LNCaP clone FGC (cell line): ENCODE measurements around a stretch of chr18.

- RRBS, 2 experiments = no CpG with 5 or more reads among the region's 10 CpGs
Observed at GRCh38 chr18:51037767-51038516, 7.9 kb downstream of the SMAD4 start.

DNA sequence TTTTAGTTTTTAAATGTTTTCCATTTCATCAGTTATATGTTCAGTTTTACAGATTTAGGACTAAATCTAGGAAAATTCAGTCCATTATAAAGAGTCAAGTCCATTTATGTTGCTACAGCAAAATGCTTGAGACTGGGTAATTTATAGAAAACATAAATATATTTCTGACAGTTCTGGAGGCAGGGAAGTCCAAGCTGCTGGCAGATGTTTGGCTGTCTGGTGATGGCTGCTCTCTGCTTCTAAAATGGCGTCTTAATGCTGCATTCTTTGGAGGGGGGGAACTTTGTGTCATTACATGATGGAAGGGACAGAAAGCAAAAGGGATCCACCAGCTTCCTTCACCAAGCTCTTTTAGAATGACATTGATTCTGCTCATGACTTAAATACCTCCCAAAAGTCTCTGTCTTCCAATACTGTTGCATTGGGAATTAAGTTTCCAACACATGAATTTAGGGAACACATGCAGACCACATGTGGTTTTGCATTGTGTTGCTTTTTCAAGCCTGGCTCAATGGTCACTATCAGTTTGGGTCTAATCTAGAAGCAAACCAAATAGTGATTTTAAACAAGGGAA lies 30.5 kb downstream of the C18orf54 start:
- RRBS, 2 experiments = no CpG with 5 or more reads among the region's 1 CpG

DNA sequence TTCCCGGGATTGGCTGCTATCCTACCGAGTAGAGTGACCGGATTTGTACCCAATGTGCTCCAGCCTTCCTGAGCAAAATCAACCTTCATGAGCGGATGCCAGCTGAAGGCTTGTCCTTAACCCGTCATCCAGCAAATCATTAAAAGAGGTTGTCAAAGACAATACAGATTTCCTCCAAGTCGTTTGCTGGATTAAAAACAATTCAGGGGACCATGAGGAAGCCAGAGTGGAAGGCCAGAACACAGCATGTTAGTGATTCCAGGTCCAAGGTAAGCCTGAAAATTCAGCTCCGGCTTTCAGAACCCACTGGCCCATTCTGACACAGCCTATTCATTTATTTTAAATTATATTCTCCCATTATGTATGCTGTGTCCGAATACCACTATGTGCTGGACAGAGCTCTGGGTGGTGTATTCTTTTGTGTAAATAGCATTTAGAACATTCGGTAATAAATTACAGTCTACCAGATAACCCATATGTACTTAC lies 76.8 kb upstream of the DYNAP start:
- RRBS, 2 experiments = no CpG with 5 or more reads among the region's 9 CpGs

DNA sequence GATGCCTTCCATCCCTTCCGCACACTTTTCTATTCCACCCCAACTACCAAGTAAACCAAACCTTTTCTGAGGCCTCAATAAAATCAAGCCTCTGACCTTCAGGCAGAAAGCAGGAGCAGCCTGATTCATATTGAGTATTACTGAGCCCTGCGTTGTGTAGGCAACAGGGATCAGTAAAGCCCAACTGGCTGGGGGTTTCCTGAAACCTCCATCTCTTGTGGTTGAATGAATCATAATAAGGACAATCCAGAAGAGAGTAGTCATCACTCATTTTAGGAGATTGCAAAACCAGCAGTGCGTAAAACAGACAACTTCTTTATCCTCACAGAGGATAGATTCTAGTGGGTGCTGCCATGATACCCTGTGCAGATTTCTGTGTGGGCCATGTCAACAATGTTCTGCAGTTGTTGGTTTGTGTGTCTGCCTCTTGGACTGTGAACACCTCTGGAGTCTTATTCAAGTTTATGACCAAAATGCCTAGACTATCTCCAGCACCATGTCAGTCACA lies 52.0 kb upstream of the RAB27B start:
- RRBS, 2 experiments = no CpG with 5 or more reads among the region's 3 CpGs

DNA sequence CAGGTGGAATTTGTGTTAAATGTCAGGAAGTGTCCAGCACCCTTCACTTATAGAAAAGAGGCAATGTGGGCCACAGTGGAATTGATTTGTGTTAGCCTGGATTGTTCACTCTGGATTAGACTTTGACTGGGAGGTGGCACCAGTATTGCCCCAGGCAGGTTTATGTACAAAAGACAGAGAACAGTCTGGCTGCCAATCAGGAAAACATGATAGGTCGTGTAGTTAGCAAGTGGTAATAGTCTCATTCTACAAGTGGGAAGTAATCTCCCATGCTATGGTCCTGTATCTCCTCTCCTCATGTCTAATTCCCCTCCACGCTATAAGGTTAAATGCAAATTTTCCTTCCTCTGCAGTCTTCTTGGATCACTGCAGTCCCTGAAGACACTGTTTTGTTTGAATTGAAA lies 45.6 kb downstream of the RAB27B start:
- RRBS, 2 experiments = no CpG with 5 or more reads among the region's 2 CpGs

DNA sequence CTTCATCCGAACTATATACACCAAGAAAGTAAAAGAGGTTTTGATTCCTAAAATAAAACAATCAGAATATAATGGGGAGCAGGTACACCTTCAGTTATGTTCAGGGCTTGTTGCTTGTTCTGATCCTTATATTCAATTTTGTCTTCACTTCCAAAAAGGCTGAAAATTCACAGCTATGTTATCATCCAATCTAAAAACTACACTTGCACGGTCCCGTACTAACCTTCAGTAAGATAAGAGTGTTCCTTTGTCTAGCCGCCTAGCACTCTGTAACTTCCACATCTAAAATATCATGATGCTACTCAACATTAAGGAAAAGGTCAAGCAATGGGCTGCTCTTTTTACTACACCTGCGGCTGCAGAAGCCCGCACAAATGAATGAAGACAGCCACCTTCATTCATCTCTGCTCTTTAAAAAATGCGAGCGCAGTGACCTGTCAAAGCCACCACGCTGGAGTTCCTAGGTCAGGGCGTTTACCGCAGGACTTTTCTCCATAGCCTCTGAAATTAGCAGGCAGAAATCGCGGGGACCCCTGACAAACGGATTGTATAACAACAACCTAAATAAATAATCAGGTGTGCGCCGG lies 678 bp downstream of the CCDC68 start:
- RRBS, 2 experiments = no CpG with 5 or more reads among the region's 16 CpGs

DNA sequence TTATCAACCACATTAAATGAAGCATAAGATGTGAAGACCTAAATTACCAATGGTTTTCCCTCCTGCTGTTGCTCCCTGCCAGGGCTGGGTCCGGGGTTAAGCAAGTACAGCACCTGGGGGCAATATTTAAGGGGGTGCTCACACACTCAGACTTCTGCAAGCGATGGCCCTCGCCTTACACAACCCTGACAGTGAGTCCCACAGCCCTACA lies 90.0 kb downstream of the TCF4 start:
- RRBS, 2 experiments = no CpG with 5 or more reads among the region's 3 CpGs

- RRBS, 2 experiments = no CpG with 5 or more reads among the region's 7 CpGs
Observed at GRCh38 chr18:55721412-55721693, 133.4 kb upstream of the TCF4 start.

DNA sequence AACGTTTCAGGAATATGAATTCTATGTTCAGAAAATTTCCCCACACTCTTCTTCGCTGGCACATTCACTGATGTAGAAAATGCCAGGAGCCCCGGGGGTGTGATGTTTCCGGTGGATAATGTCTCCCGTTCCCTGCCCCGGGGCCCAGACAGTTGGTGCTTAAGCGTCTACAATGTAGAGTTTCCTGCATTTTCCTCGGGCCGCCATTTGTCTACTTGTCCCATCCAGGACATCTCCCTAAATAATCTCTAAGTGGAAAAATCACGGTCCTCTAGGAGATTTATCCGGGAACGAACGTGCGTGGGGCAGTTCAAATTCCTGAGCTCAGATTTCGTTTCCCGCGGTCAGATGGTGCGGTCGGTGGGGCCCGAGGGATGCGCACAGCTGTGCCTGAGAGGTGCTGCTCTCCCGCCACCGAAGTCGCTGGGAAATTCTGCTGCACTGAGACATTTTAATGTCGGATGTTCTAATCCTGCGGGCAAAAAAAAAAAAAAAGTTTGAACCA lies 191.6 kb upstream of the TCF4 start:
- RRBS, 2 experiments = no CpG with 5 or more reads among the region's 26 CpGs

GRCh38 chr18:55997825-55998610 lies 410.0 kb upstream of the TCF4 start:
- RRBS, 2 experiments = no CpG with 5 or more reads among the region's 14 CpGs

DNA sequence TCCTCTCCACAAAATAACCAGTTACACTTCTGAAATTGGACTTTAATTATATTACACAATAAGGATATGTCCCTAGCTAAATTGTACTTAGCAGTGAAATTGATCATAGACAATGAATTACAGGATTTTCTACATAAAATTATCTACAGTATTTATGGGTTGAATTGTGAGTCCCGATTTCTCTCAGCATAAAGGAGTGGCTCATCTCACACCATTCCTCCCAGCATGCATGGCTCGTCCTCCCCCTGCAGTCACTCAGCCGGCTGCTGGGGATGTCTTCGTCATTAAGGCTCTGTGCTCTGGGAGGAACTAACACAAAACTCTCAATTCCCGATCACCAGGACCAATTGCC lies 76.0 kb downstream of the TXNL1 start:
- RRBS, 2 experiments = no CpG with 5 or more reads among the region's 5 CpGs

DNA sequence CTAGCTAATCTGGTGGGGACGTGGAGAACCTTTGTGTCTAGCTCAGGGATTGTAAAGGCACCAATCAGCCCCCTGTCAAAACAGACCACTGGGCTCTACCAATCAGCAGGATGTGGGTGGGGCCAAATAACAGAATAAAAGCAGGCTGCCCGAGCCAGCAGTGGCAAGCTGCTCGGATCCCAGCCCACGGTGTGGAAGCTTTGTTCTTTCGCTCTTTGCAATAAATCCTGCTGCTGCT lies 65.5 kb downstream of the TXNL1 start:
- RRBS, 2 experiments = no CpG with 5 or more reads among the region's 5 CpGs

DNA sequence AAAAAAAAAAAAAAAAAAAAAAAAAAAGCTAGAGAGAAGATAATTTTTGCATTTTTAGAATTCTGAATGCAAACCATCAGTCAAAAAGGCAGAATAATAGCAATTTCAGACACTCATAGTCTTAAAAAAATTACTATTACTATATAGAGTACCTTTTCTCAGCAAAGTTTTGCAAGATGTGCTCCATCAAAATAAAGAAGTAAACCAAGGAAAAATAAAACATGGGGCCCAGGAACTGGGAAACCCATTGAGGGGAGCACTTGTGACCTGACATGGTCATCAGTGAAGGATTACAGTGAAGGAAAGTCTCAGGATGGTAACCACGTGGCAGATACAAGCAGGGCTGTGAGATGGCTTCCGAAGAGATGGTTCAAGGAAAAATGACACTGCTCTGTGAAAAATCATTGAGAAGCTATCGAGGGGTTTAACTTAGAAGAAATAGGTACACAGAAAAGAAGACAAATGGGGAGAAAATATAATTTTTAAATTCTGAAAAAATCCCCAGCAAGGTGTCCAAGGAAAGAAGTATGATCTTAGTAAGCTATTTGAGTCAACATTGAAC lies 121.0 kb downstream of the WDR7 start:
- RRBS, 2 experiments = no CpG with 5 or more reads among the region's 3 CpGs

DNA sequence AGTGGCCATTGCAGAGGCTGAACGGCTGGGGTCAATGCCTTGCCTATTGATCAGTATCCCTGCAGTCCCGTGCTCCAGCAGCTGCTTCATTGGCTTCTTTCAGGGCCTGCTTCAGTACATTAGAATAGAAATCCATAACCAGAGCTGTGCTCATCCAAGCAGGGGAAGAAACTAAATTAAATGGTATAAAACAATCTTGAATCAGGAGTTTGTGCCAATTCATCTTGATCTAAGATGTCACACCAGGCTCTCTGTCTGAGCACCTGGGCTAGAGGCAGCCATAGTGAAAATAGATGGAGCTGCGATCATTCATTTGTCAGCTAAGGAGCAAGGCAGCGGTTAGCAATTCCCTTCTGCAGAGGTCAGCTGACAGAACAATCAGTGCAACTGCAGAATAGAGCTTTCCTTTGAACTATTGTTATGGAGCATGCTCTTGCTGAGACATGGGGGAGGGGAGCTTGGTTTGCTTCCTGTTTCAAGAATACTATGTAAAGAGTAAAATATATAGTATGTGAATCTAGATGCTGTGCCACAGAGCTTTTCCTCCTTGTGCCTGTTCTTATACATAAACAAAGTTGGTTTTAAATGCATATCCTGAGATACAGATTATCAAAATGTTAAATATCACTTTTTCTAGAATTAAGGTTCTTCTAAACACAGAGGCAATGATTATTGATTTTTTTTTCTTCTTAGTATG lies 222.6 kb downstream of the WDR7 start:
- RRBS, 2 experiments = no CpG with 5 or more reads among the region's 4 CpGs

DNA sequence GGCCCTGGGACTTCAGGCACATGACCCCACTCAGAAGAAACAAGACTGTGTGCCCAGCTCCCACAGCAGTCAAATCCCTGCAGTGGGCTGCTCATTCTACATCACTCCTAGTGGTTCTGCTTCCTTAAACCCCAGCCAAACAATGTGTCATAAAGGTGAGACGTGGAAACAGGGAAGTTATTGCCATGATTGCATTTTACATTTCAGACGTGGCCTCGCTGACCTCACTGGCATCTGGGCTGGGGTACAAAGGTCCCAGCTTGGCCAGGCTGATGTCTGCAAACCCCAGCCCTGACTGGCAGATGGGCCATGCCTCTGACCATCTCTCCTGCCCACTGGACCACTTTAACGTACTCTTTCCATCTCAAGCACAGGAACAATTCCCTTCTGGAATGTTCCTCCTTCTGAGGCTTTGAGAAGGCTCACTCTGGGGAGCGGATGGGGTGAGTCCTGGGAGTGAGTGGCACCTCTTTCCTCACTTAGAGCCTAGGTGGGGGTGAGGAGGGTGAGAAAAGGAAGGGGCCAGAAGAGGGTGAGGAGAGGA lies 96.2 kb upstream of the BOD1L2 start:
- RRBS, 2 experiments = no CpG with 5 or more reads among the region's 5 CpGs

DNA sequence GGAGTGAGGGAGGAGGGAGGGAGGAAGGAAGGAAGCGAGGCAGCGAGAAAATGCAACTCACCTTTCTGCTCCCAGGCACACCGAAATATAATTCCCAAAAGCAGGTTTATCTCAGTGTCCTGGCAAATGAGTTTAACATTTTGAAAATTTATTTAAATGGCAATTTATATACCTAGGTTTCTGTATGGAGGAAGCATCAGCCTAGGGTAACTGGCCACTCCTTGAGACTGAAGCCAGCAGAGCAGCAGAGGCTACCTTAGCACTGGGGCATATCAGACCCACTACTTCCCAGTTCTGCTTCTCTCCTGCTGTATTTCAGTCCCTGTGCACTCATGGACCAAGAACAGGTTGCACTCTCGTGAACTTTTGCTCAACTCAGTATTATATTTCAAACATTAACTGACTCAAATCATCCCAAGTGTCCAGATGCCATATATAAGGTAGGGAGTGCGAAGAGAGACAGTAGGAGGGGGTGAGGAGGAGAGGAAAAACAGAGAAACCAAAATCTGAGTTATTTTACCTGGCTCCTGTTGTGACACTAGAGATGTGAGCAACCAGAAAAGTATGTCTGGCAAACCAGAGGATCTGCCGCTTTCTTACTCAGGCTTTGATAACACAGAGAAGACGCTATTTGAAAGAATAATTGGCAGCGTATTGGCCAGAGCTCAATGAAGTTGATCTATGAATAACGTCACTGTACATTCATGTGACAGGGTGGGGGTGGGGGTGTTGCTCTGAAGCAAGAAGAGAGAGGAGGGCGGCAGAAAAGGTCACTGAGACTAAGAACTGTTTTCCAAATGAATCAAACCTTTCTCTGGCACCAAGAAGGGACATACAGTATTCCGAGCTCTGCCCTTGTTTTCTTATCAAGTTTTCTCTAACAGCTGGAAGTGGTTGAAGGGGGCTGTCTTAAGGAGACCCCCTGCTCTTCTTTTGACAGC lies 1.9 kb upstream of the ONECUT2 start:
- RRBS, 2 experiments = no CpG with 5 or more reads among the region's 11 CpGs

GRCh38 chr18:57627434-57627993 lies 5.9 kb upstream of the NARS1 start:
- RRBS, 2 experiments = no CpG with 5 or more reads among the region's 11 CpGs

DNA sequence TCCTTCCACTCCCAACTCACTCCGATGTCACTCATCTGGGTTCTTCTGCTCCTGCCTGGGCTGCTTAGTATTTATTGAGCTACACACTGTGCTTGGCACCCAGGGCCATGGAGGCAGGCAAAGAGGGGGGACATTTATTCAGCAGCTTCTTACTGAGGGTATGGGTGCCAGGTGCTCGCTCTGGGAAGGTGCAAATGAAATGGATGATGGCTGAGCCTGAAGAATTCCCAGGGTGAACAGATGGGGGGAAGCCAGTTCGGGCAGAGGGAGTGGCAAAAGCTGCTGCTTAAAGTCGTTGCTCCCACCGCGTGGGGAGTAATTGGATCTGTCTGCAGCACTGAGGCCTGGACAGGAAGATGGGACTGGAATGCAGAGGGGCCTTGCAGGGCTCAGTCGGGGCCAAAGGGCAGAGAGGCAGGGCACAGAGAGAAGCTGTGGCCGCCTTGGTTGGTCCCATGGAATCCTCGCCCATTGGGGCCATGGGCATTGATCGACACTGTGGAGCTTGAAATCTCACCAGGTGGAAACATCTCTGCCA lies 51.2 kb downstream of the NEDD4L start:
- RRBS, 2 experiments = no CpG with 5 or more reads among the region's 10 CpGs

GRCh38 chr18:58099027-58099866 lies 55.2 kb downstream of the NEDD4L start:
- RRBS, 2 experiments = no CpG with 5 or more reads among the region's 5 CpGs